ENCODE measurements around the gene HSPA5.

GRCh38 chr9:124045462-124045938 lies 33.9 kb downstream of the LHX2 start:
- PRO-cap, 3 experiments, result no peak in any of the 3 experiments
- RAMPAGE, long total RNA, result no peak

DNA sequence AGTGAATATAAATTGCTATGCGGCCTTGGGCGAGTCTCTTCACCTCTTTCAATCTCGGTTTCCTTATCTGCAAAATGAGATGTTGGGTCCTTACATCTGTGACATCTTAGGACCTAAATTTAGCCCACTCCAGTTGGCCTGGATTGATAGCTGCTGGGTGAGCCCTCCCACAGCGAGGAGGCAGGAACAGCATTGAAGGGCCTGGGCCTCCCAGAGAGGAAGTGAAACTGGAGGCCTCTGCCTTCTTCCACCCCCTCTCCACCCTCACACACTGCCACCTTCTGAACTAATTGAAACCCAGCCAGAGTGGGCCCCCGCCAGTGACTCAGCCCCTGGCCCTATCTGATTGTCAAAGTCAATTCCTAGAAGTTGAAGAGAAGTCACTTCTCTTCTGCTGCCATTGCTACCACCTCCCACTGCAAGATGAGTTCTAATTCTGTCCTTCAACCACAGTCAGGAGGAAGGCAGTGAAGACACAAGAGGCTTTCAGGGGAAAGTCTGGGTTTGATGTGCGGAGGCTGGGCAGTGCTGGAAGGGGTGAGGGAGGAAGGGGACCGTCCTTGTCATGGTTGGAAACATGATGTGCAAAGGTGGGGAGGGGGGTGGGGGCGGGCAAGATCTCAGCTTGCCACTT lies 55.2 kb upstream of the NEK6 start:
- PRO-cap, 3 experiments, result no peak in any of the 3 experiments
- RAMPAGE, long total RNA, result no peak

- PRO-cap, 3 experiments, result no peak in any of the 3 experiments
- RAMPAGE, long total RNA, result no peak
Observed at GRCh38 chr9:124206276-124206816, 51.4 kb upstream of the NEK6 start.

- PRO-cap, 3 experiments, result no peak in any of the 3 experiments
- RAMPAGE, long total RNA, result no peak
Observed at GRCh38 chr9:124251913-124252463, 5.8 kb upstream of the NEK6 start.

DNA sequence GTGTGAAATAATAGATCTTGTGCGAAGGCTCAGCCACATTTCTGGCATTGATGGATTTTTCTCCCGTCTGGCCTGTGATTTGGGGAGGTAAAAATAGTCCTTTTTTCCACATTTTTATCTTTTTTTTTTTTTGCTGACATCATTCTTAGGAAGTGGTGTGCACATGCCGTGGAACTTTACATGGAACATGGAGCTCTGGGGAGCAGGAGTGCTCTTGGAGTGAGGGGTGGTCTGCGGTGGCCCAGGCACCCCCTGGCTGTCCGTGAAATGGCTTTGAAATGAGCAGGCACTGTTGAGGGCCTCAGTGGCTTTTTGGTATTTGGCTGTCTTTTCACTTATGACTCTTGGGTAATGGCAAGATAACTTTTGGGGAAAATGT lies 4.1 kb downstream of the NEK6 start:
- PRO-cap, 3 experiments, result no peak in any of the 3 experiments
- RAMPAGE, long total RNA, result no peak

- PRO-cap, 3 experiments, result no peak in any of the 3 experiments
- RAMPAGE, long total RNA, result no peak
Observed at GRCh38 chr9:124279967-124280916, 22.5 kb downstream of the NEK6 start.

GRCh38 chr9:124477309-124477755 lies 27.1 kb downstream of the ADGRD2 start:
- PRO-cap, 3 experiments, result no peak in any of the 3 experiments
- RAMPAGE, long total RNA, result no peak

DNA sequence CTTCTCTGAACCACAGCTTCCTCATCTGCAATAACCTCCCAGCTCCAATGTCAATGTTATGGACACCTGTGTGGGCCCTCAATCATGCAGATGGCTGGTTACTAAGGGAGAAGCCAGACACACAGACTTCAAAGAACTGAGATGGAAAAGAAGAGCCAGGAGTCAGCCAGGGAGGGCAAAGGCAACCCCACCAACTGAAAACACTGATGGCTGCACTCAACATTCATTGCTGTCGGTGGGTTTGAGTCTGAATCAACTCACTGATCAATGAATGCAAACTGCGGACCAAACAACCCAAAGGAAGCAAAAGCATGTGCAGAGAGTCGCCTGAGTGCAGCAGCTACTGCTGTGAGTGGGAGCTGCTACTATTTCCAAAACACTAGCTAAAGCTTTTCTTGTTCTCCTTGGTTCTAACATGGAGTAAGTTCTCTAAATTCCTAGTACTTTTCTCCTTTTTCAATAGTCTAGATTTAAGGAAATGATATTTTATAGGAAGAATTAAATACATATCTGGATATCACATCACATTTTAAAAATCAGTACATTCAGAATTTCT lies 77.5 kb downstream of the NR6A1 start:
- PRO-cap, 3 experiments, result no peak in any of the 3 experiments
- RAMPAGE, long total RNA, result no peak

DNA sequence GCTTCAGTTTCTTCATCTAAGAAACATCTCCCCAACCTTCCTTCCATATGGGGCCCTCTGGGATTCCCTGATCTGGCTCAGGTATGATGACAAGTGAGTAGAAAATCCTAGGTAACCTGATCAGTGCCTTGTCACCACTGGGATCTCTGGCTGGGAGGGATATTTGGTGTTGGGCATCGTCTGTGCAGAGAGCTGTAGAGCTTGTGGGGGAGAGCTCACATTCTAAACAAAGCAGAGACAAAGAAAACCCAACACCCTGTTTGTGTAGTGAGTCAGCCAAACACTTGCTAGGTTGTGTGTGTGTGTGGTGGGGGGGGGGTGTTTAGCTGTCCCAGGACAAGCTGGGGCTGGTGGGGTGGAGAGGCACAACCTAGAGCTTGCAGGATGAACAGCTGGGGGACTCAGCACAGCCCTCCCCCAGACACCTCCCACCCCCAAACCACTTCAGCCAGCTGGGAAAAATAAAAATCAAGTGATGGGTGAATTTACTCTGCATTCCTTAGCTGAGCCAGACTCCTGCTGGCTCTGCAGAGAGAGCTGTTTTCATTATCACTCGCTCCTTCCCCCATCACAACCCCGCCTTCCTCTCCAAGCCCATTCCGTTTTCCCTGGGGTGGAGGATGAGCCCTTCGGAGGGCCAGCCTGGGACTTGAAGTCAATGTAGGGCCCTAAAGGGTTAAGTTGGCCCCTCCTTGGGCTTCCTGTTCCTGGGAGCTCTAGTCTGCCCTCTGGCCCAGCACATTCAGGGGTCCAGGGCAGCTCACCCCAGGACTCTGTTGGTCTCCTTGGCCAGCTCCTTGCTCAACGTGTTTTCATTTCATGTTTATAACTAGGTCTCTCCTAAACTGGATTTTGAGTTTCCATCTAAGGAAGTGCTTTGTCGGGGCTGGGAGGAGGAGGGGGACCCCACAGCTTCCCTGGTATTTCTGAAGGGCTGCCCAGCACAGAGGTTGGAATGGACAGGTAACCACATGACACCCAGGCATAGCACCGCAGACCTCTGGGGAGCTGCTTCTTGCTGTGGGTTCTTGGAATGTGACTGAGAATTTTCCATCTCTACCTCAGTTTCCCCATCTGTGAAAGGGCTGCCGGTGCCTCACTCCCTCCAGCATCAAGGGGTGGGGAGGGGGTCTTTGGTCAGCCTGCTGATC lies 2.7 kb downstream of the OLFML2A start:
- PRO-cap, 3 experiments, result no peak in any of the 3 experiments
- RAMPAGE, long total RNA, result no peak

GRCh38 chr9:124812318-124812936 lies 35.5 kb downstream of the OLFML2A start:
- PRO-cap, 3 experiments, result no peak in any of the 3 experiments
- RAMPAGE, long total RNA, result no peak

DNA sequence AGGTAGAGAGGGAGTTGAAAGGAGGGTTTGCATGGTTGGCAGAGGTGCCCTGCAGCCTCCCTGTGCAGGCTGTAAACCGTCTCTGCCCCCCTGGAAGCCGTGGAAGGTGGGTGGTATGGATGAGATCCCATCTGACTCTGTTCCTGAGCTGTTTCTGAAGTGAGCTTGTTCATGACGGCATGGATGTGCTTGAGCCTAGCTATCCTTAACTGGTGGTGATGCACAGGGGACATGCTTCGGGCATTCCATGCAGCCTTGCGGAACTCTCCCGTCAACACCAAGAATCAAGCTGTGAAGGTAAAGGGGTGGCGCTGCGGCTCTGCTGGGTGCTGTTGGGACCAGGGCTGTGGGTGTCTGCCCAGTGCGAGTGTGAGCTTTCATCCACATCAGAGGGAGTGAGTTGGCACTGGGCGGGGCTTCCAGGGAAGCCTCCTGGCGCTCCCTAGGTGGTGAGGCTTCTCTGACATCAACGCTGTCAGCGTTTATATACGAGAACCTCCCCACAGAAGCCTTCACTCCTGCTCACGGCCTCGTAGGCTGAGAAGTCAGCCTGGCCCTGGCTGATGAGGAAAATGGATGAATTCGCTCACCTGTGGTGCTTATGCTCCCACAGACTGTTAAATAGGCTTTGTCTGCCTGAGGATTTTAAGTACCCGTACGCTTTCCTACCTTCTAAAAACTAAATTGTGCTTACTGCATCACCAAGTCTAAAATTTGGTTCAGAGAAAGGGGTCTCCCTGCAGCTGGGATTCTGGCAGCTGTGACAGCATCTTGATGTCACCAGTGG lies 11.7 kb downstream of the ARPC5L start:
- PRO-cap, 3 experiments, result peak in 1 of 3 experiments; most common plus-strand start position 515 of the sequence (in 1); most common minus-strand start position 356 of the sequence (in 1)
- RAMPAGE, long total RNA, result no peak

DNA sequence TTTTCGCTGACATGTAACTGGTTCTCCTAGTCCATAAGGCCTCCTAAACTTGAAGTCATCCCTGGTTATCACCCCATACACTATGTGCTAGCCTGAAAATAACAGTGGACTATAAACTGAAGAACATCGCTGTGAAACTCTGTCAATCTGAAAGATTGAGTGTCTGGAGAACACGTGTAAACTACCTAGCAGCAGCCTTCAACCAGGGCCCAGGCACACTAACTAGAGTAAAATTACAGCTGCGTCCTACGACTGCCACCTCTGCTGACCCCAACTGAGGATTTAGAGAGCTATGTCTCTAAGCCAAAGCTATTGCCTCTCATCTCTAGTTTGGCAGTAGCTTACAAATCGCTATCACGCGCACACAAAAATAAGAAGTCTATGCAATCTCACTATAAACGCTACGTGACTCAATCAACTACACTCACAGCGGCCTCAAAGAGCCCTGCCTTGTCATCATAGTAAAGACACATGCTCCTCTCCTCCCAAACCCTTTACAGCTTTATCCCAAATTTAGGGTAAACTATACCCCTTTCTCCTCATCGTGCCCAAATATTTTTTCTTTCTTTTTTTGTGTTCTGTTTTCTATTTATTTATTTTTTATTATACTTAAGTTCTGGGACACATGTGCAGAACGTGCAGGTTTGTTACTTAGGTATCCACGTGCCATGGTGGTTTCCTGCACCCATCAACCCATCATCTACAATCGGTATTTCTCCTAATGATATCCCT lies 8.7 kb downstream of the PPP6C start:
- PRO-cap, 3 experiments, result no peak in any of the 3 experiments
- RAMPAGE, long total RNA, result no peak

DNA sequence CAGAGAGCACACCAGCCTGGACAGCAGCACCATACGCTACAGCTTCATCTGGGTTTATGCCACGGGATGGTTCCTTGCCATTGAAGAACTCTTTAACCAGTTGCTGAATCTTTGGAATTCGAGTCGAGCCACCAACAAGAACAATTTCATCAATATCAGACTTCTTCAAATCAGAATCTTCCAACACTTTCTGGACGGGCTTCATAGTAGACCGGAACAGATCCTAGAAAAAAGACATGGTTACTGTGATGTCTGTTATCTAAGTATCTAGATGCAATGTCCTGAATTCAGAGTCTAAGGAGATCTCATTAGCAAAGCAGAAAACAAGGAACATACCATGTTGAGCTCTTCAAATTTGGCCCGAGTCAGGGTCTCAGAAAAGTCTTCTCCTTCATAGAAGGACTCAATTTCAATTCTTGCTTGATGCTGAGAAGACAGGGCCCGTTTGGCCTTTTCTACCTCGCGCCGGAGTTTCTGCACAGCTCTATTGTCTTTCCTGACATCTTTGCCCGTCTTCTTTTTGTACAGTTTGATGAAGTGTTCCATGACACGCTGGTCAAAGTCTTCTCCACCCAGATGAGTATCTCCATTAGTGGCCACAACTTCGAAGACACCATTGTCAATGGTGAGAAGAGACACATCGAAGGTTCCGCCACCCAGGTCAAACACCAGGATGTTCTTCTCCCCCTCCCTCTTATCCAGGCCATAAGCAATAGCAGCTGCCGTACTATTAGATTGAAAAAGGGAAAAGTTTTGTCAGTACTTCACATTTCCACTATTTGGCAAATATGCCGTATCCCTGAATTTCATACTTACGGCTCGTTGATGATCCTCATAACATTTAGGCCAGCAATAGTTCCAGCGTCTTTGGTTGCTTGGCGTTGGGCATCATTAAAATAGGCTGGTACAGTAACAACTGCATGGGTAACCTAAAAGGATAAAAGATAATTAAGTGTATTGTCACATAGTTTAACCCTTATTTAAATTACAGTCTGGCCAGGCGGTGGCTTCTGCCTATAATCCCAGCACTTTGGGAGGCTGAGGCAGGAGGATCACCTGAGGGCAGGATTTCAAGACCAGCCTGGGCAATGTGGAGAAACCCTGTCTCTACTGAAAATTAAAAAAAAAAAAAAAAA lies 2.2 kb downstream of the HSPA5 start:
- PRO-cap, 3 experiments, result no peak in any of the 3 experiments
- RAMPAGE, long total RNA, result no peak

GRCh38 chr9:125240145-125241439 lies at the start of gene HSPA5:
Gene HSPA5 (minus strand): TSS chr9:125241343.
- PRO-cap, 3 experiments, result peak in 3 of 3 experiments; most common plus-strand start chr9:125240926 (in 1); most common minus-strand start chr9:125241343 (in 3)
- RAMPAGE, long total RNA, result no peak

- PRO-cap, 3 experiments, result no peak in any of the 3 experiments
- RAMPAGE, long total RNA, result no peak
Observed at GRCh38 chr9:125288515-125289170, 27.0 kb downstream of the GAPVD1 start.

- PRO-cap, 3 experiments, result no peak in any of the 3 experiments
- RAMPAGE, long total RNA, result no peak
Observed at GRCh38 chr9:125446494-125447055, 184.9 kb downstream of the GAPVD1 start.

DNA sequence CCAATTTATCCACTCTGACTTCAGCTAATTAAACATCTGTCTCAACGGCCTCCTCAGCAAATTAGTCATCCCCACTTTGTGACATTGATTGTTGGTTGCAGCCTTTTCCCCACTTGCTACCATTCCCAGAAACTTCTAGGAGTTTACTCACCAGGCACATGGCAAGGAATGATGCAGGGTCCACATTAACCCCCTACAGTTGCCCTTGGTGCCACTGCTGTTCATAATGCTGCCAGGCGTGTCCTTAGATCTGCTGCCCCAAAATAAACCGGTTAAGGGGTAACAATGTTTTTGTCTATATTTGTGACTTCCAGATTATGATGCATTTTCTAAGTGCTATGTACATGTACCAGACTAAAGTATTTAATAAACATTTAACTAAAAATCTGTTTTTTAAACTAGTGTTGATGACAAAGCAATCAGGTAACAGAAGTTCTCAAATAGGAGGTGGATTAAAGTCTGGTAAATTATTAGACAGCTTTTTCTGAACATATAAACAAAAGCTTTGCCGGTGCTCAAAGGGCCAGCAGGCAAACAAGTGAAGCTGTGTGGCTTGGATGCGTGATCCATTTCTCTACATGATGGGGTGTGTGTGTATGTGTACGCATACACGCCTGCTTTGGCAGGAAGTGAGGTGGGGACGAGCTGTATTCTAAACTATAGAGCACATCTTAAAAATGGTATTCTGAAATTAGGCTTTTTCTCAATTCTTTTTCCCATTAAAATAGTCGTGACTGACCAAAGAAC lies 174.3 kb downstream of the MAPKAP1 start:
- PRO-cap, 3 experiments, result no peak in any of the 3 experiments
- RAMPAGE, long total RNA, result no peak

GRCh38 chr9:125838680-125839630 lies 91.8 kb downstream of the PBX3 start:
- PRO-cap, 3 experiments, result no peak in any of the 3 experiments
- RAMPAGE, long total RNA, result no peak

DNA sequence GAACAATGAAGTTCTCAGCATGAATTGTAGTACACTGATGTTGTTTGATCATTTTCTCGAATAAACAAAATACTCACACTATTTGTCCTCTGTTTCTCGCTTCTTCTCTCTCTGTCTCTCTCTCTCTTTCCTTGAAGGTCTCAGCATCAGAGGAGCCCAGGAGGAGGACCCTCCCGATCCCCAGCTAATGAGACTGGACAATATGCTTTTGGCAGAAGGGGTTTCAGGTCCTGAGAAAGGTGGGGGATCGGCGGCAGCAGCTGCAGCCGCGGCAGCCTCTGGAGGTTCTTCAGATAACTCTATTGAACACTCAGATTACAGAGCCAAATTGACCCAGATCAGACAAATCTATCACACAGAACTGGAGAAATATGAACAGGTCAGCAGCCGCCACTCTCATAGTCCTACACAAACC lies 168.4 kb downstream of the PBX3 start:
- PRO-cap, 3 experiments, result no peak in any of the 3 experiments
- RAMPAGE, long total RNA, result no peak

GRCh38 chr9:126337582-126338461 lies 11.2 kb downstream of the MVB12B start:
- PRO-cap, 3 experiments, result no peak in any of the 3 experiments
- RAMPAGE, long total RNA, result no peak

All from cerebellum (tissue), 5 donors.